K562 (cell line): ENCODE measurements around a stretch of chr20.

DNA sequence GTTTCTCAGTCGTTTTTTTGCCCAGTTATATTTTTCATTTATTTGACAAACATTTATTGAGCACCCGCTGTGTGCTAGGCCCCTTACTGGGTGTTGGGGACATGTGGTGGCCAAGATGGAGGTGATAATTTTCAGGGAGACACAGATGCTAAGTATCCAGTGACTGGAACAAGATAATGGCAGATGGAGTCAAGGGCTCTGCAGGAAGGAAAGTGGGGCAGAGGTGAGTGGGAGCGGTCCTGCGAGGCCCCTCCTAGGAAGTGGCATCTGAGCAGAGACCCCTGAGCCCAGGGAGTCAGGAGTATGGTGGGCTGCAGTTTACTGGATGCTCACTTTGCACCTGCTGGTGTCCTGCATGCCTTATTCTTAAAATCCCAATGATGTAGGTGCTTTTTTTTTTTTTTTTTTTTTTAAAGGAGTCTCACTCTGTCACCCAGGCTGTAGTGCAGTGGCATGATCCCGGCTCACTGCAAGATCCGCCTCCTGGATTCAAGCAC is 5.5 kb downstream of the CEBPB start:
- RAMPAGE, long total RNA: no peak
- RRBS: no CpG with 5 or more reads among the region's 6 CpGs
PRO-cap:
- standard: no peak
- CoPRO, capped RNA only, 2 experiments: no peak in any of the 2 experiments
- CoPRO, capped and uncapped RNA, 2 experiments: no peak in any of the 2 experiments
- CoPRO, uncapped RNA only, 2 experiments: no peak in any of the 2 experiments
CAGE:
- cytosol, long polyA plus RNA: no peak
- long polyA plus RNA: no peak
- nucleolus, long total RNA: no peak
- nucleus, long polyA plus RNA: no peak

- RAMPAGE, long total RNA: no peak
- RRBS: no CpG with 5 or more reads among the region's 4 CpGs
PRO-cap:
- standard: no peak
- CoPRO, capped RNA only, 2 experiments: no peak in any of the 2 experiments
- CoPRO, capped and uncapped RNA, 2 experiments: no peak in any of the 2 experiments
- CoPRO, uncapped RNA only, 2 experiments: no peak in any of the 2 experiments
CAGE:
- cytosol, long polyA plus RNA: no peak
- long polyA plus RNA: no peak
- nucleolus, long total RNA: no peak
- nucleus, long polyA plus RNA: no peak
Measured at GRCh38 chr20:50216540-50217030, 26.0 kb downstream of the CEBPB start.

DNA sequence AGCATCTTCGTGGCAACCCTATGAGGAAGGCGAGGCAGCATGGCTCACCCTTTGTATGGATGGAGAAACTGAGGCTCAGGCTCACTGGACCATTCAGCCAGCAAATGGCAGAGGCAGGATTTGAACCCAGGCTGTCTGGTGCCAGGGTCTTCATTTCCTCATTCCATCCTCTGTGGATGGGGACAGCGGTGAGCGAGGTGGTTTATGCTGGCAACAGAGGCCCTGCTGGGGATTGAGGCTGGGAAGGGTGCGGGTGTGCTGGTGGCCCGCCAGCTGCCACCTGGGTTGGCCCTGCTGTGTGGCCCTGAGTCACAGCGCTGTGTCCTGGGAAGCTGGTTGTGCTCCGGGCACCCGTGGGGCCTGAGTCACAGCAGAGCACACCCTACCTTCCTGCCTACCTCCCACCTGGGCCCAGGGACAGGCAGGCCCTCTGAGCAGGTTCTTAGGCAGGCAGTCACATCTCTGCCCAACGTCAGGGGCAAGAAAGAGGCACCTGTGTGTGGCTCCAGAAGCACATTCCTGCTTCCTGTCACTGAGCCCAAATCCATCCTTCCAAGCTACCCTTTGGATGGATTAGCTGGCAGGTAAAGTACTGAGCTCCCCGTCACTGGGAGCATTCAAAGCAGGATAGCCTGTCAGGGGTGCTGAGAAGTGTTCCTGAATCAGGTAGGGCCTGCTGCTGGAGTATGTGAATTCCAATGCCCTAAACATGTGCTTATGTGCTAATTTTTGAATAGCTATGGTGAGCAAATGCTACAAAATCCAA is 53.8 kb downstream of the CEBPB start:
- RAMPAGE, long total RNA: no peak
- RRBS: no CpG with 5 or more reads among the region's 11 CpGs
PRO-cap:
- standard: no peak
- CoPRO, capped RNA only, 2 experiments: no peak in any of the 2 experiments
- CoPRO, capped and uncapped RNA, 2 experiments: no peak in any of the 2 experiments
- CoPRO, uncapped RNA only, 2 experiments: no peak in any of the 2 experiments
CAGE:
- cytosol, long polyA plus RNA: no peak
- long polyA plus RNA: no peak
- nucleolus, long total RNA: no peak
- nucleus, long polyA plus RNA: no peak

- RAMPAGE, long total RNA: no peak
- RRBS: no CpG with 5 or more reads among the region's 10 CpGs
PRO-cap:
- standard: no peak
- CoPRO, capped RNA only, 2 experiments: no peak in any of the 2 experiments
- CoPRO, capped and uncapped RNA, 2 experiments: no peak in any of the 2 experiments
- CoPRO, uncapped RNA only, 2 experiments: no peak in any of the 2 experiments
CAGE:
- cytosol, long polyA plus RNA: no peak
- long polyA plus RNA: no peak
- nucleolus, long total RNA: no peak
- nucleus, long polyA plus RNA: no peak
Measured at GRCh38 chr20:50361143-50361602, 149.0 kb upstream of the PTPN1 start.

DNA sequence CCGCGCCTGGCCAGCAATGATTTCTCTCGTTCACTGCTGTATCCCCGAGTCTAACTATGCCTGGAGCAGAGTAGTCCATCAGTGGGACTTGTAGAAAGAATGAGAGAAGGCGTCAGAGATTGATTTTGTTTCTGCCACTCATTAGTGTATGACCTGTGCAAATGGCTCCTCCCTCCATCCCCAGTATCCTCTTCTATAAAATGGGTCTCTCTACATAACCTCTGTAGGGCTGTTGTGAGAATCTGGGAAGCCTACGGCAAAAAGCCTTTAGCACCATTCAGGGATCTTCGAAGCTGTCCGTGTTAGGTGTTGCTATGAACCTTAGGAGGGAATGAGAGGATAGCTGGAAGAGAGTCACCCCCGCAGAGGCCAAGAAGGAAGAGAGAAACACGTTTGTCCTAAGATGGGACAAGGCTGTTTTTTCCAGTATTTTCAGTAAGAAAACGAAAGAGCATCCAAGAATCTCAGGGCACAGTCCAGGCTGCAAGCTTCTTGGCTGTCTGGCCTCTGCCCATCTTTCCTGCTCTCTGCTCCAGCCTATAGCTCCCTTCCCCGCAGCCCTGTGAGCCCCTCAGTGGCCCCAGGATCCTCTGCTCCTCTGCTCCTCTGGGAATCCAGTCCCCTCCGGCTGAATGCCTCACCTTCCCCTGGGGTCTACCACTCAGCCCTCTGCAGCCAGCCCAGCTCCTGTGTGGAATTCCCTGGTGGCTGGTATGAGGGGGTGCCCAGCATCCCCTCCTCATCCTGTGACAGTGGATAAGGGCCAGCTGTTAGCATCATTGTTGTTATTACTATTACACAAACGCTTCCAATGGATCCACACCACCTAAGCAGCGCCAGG is 60.6 kb upstream of the PTPN1 start:
- RAMPAGE, long total RNA: no peak
- RRBS: no CpG with 5 or more reads among the region's 15 CpGs
PRO-cap:
- standard: no peak
- CoPRO, capped RNA only, 2 experiments: no peak in any of the 2 experiments
- CoPRO, capped and uncapped RNA, 2 experiments: no peak in any of the 2 experiments
- CoPRO, uncapped RNA only, 2 experiments: no peak in any of the 2 experiments
CAGE:
- cytosol, long polyA plus RNA: no peak
- long polyA plus RNA: no peak
- nucleolus, long total RNA: no peak
- nucleus, long polyA plus RNA: no peak

GRCh38 chr20:50483337-50483847 is 26.8 kb upstream of the PTPN1 start:
- RAMPAGE, long total RNA: start-site peak on the minus strand at chr20:50483564-50483666, 44 and 30 reads in 2 replicates
- RRBS: 18% methylated on average over 2 of the region's 8 CpGs
PRO-cap:
- standard: bidirectional peak, plus-strand start at chr20:50483734, minus-strand start at chr20:50483624
- CoPRO, capped RNA only, 2 experiments: peak in 2 of 2 experiments; most common plus-strand start chr20:50483720 (in 1); most common minus-strand start chr20:50483577 (in 2)
- CoPRO, capped and uncapped RNA, 2 experiments: no peak in any of the 2 experiments
- CoPRO, uncapped RNA only, 2 experiments: no peak in any of the 2 experiments
CAGE:
- cytosol, long polyA plus RNA: no peak
- long polyA plus RNA: no peak
- nucleolus, long total RNA: no peak
- nucleus, long polyA plus RNA: no peak

GRCh38 chr20:50521282-50521790 is 11.2 kb downstream of the PTPN1 start:
- RAMPAGE, long total RNA: no peak
- RRBS: no CpG with 5 or more reads among the region's 2 CpGs
PRO-cap:
- standard: no peak
- CoPRO, capped RNA only, 2 experiments: no peak in any of the 2 experiments
- CoPRO, capped and uncapped RNA, 2 experiments: no peak in any of the 2 experiments
- CoPRO, uncapped RNA only, 2 experiments: peak in 2 of 2 experiments; most common plus-strand start chr20:50521400 (in 1)
CAGE:
- cytosol, long polyA plus RNA: no peak
- long polyA plus RNA: no peak
- nucleolus, long total RNA: no peak
- nucleus, long polyA plus RNA: no peak

- RAMPAGE, long total RNA: no peak
- RRBS: no CpG with 5 or more reads among the region's 9 CpGs
PRO-cap:
- standard: no peak
- CoPRO, capped RNA only, 2 experiments: no peak in any of the 2 experiments
- CoPRO, capped and uncapped RNA, 2 experiments: no peak in any of the 2 experiments
- CoPRO, uncapped RNA only, 2 experiments: peak in 1 of 2 experiments; most common plus-strand start chr20:50523076 (in 1)
CAGE:
- cytosol, long polyA plus RNA: no peak
- long polyA plus RNA: no peak
- nucleolus, long total RNA: no peak
- nucleus, long polyA plus RNA: no peak
Measured at GRCh38 chr20:50523024-50523481, 12.9 kb downstream of the PTPN1 start.

- RAMPAGE, long total RNA: no peak
- RRBS: no CpG with 5 or more reads among the region's 4 CpGs
PRO-cap:
- standard: no peak
- CoPRO, capped RNA only, 2 experiments: no peak in any of the 2 experiments
- CoPRO, capped and uncapped RNA, 2 experiments: no peak in any of the 2 experiments
- CoPRO, uncapped RNA only, 2 experiments: peak in 1 of 2 experiments; most common plus-strand start chr20:50523880 (in 1)
CAGE:
- cytosol, long polyA plus RNA: no peak
- long polyA plus RNA: no peak
- nucleolus, long total RNA: no peak
- nucleus, long polyA plus RNA: no peak
Measured at GRCh38 chr20:50523614-50524203, 13.5 kb downstream of the PTPN1 start.

DNA sequence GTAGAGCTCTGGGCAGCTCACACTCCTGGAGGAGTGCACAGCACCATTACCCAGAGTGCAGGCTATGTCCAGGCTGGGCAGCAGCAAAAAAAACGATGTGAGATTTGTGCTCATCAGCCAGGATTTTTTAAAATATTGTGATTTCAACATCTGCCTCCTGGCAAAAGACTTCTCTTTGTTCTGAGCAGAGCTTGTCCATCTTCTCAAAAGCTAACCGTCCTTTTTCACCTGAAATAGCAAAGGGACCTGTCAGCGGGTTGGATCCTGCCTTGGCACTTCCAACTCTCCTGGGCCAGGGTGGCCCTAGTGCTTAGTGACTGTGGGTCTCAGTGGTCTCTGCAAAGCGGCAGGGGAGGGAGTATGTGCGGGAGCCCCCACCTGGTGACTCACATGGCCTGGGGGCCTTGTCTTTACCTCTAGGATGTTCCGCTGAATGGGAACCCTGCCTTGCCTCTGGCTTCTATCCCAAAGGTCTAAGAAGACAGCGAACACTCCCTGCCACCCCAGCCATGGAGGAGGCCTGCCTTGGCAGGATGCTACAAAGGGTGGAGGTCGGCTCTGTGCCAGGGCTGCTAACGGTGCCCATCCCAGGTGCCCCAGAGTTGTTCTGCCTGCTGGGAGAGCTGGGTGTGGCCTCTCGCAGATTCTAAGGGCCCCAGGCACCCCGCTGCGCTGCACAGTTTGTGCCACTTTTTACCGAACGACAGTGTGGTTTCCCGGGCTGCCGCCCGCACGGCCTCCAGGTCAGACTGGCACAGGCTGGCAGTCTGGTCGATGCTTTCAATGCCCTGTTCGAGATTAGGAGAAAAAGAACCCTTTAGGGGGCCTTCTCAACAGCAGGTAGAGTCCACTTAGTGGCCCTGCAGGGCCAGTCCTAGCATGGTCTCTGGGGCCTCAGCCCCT is 77.2 kb downstream of the PTPN1 start:
- RAMPAGE, long total RNA: no peak
- RRBS: no CpG with 5 or more reads among the region's 20 CpGs
PRO-cap:
- standard: unidirectional peak, plus-strand start at position 699 of the sequence
- CoPRO, capped RNA only, 2 experiments: no peak in any of the 2 experiments
- CoPRO, capped and uncapped RNA, 2 experiments: no peak in any of the 2 experiments
- CoPRO, uncapped RNA only, 2 experiments: peak in 2 of 2 experiments; most common plus-strand start position 135 of the sequence (in 2); most common minus-strand start position 134 of the sequence (in 1)
CAGE:
- cytosol, long polyA plus RNA: no peak
- long polyA plus RNA: no peak
- nucleolus, long total RNA: no peak
- nucleus, long polyA plus RNA: no peak

DNA sequence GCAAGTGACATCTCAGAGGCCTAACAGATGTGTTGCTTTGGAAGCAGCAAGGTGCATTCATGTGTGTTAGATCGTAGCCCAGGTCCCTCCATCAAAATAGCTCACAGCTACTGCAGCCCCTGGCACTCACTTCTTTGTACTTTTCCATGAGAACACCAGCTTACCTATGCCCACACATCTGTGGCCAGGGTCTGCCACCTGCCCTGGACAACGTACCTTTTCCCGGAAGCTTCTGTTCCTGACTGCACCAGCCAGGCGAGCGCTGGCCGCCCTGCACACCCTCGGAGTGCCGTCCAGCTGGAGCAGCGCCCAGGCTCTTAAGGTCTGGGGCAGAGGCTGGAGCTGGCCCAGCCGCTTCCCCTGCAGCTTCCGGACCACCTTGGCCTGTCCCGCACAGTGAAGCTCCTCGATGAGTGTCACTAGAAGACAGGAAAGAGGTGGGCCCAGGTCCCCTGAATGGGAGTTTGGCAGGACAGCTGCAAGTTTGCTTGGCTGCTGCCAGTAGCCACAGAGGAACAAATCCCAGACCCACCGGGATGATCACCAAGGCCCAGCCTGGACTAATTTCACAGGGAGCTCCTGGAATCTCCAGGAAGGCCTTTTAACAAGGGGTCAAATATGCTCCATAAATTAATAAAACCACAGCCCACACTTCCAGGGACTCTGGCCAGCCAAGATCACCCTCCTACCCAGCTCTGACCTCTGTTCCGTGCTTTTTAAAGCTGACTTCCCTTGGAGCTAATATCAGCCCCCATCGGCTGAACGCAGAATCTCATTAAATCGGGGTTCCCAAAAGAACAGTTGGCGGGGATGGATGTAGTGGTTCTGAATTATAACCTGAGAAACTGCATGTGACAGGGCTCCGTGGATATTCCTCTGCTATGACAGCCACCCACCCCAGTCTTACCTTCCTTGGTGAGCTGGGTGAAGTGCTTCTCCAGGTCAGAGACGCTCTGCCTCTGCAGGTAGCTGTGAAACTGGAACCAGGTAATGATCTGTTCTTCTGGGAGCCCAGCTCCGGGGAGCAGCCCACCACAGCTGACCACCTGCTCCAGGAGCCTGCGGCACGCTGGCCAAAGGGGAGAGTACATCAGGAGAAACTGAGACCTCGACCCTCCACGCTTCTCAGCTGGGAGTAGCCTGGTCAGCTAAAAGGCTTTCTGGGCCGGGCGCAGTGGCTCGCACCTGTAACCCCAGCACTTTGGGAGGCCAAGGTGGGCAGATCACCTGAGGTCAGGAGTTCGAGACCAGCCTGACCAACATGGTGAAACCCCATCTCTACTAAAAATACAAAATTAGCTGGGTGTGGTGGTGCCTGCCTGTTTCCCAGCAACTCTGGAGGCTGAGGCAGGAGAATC is 82.4 kb downstream of the PTPN1 start:
- RAMPAGE, long total RNA: no peak
- RRBS: no CpG with 5 or more reads among the region's 30 CpGs
PRO-cap:
- standard: no peak
- CoPRO, capped RNA only, 2 experiments: no peak in any of the 2 experiments
- CoPRO, capped and uncapped RNA, 2 experiments: peak in 2 of 2 experiments; most common plus-strand start position 793 of the sequence (in 1); most common minus-strand start position 769 of the sequence (in 1)
- CoPRO, uncapped RNA only, 2 experiments: peak in 2 of 2 experiments; most common plus-strand start position 563 of the sequence (in 1); most common minus-strand start position 433 of the sequence (in 1)
CAGE:
- cytosol, long polyA plus RNA: no peak
- long polyA plus RNA: no peak
- nucleolus, long total RNA: no peak
- nucleus, long polyA plus RNA: no peak

- RAMPAGE, long total RNA: no peak
- RRBS: no CpG with 5 or more reads among the region's 9 CpGs
PRO-cap:
- standard: no peak
- CoPRO, capped RNA only, 2 experiments: no peak in any of the 2 experiments
- CoPRO, capped and uncapped RNA, 2 experiments: no peak in any of the 2 experiments
- CoPRO, uncapped RNA only, 2 experiments: no peak in any of the 2 experiments
CAGE:
- cytosol, long polyA plus RNA: no peak
- long polyA plus RNA: no peak
- nucleolus, long total RNA: no peak
- nucleus, long polyA plus RNA: no peak
Measured at GRCh38 chr20:50652579-50652963, 38.8 kb downstream of the RIPOR3 start.

GRCh38 chr20:50799522-50800060 is 4.7 kb downstream of the BCAS4 start:
- RAMPAGE, long total RNA: no peak
- RRBS: 49% methylated on average over 3 of the region's 13 CpGs
PRO-cap:
- standard: no peak
- CoPRO, capped RNA only, 2 experiments: no peak in any of the 2 experiments
- CoPRO, capped and uncapped RNA, 2 experiments: no peak in any of the 2 experiments
- CoPRO, uncapped RNA only, 2 experiments: no peak in any of the 2 experiments
CAGE:
- cytosol, long polyA plus RNA: no peak
- long polyA plus RNA: no peak
- nucleolus, long total RNA: no peak
- nucleus, long polyA plus RNA: no peak

- RAMPAGE, long total RNA: no peak
- RRBS: no CpG with 5 or more reads among the region's 10 CpGs
PRO-cap:
- standard: no peak
- CoPRO, capped RNA only, 2 experiments: no peak in any of the 2 experiments
- CoPRO, capped and uncapped RNA, 2 experiments: no peak in any of the 2 experiments
- CoPRO, uncapped RNA only, 2 experiments: no peak in any of the 2 experiments
CAGE:
- cytosol, long polyA plus RNA: no peak
- long polyA plus RNA: no peak
- nucleolus, long total RNA: no peak
- nucleus, long polyA plus RNA: no peak
Measured at GRCh38 chr20:50855928-50856304, 61.1 kb downstream of the BCAS4 start.

DNA sequence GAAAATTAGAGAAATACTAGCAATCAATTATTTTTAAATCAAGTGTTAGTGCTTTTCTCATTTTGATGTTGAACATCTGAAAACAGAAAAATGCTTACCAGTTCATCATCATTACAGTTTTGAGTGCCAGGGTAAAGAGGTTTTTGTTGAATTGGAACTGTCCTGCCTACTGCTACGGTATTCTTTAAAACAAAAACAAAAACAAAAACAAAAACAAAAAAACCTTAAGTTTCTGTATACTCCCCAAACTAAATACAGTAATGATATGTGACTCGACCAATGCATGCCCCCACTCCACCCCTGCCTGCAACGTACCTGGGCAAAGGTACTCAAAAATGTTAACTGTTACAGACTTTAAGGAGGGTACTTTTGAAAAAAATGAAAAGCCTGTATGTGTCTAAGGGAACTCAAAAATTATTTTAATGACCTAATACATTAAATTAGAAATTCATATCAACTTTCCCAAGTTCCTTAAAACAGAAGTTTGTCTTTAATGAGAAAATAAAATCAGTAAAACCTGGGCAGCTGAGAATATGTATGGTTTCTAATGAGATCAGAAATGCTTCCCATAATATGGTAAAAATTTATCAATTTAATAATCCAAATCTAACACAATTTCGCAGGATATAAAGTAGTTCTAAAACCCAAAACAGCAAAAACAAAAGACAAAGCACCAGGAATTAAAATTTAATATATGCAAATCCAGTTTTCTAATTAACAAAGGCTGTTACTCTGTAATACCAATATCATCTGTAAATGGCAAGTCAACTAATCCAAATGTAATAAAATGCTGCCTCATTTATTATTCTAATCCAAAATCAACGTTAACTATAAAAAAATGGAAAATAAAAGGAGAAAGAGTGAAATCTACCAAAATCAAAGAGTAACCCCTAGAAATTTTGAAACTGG is 26.3 kb downstream of the ADNP start:
- RAMPAGE, long total RNA: no peak
- RRBS: no CpG with 5 or more reads among the region's 5 CpGs
PRO-cap:
- standard: no peak
- CoPRO, capped RNA only, 2 experiments: no peak in any of the 2 experiments
- CoPRO, capped and uncapped RNA, 2 experiments: no peak in any of the 2 experiments
- CoPRO, uncapped RNA only, 2 experiments: peak in 2 of 2 experiments; most common minus-strand start position 416 of the sequence (in 1)
CAGE:
- cytosol, long polyA plus RNA: no peak
- long polyA plus RNA: no peak
- nucleolus, long total RNA: no peak
- nucleus, long polyA plus RNA: no peak

- RAMPAGE, long total RNA: no peak
- RRBS: no CpG with 5 or more reads among the region's 1 CpG
PRO-cap:
- standard: no peak
- CoPRO, capped RNA only, 2 experiments: no peak in any of the 2 experiments
- CoPRO, capped and uncapped RNA, 2 experiments: no peak in any of the 2 experiments
- CoPRO, uncapped RNA only, 2 experiments: no peak in any of the 2 experiments
CAGE:
- cytosol, long polyA plus RNA: no peak
- long polyA plus RNA: no peak
- nucleolus, long total RNA: no peak
- nucleus, long polyA plus RNA: no peak
Measured at GRCh38 chr20:50913953-50914633, 17.1 kb downstream of the ADNP start.

- RAMPAGE, long total RNA: no peak
- RRBS: no CpG with 5 or more reads among the region's 14 CpGs
PRO-cap:
- standard: no peak
- CoPRO, capped RNA only, 2 experiments: no peak in any of the 2 experiments
- CoPRO, capped and uncapped RNA, 2 experiments: no peak in any of the 2 experiments
- CoPRO, uncapped RNA only, 2 experiments: peak in 2 of 2 experiments; most common minus-strand start chr20:50922404 (in 2)
CAGE:
- cytosol, long polyA plus RNA: no peak
- long polyA plus RNA: no peak
- nucleolus, long total RNA: no peak
- nucleus, long polyA plus RNA: no peak
Measured at GRCh38 chr20:50922154-50922888, 8.9 kb downstream of the ADNP start.

DNA sequence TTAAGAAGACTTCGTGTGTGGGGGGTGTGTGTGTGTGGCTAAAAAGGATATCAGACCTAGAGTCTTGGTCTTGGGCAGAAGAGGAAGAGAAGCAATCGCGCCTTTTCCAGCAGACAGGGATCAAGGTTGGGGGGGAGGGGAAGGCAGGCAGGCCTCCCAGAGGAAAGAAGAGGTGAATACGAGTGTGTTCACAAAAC is 1.4 kb downstream of the ADNP start:
- RAMPAGE, long total RNA: no peak
- RRBS: no CpG with 5 or more reads among the region's 4 CpGs
PRO-cap:
- standard: no peak
- CoPRO, capped RNA only, 2 experiments: no peak in any of the 2 experiments
- CoPRO, capped and uncapped RNA, 2 experiments: no peak in any of the 2 experiments
- CoPRO, uncapped RNA only, 2 experiments: peak in 1 of 2 experiments; most common plus-strand start position 164 of the sequence (in 1)
CAGE:
- cytosol, long polyA plus RNA: no peak
- long polyA plus RNA: no peak
- nucleolus, long total RNA: no peak
- nucleus, long polyA plus RNA: no peak